Epithelial cell of prostate (primary cell): ENCODE data around the genes TRIM49D2, FAT3, HEPHL1, IZUMO1R, ANKRD49 and C11orf97.

DNA sequence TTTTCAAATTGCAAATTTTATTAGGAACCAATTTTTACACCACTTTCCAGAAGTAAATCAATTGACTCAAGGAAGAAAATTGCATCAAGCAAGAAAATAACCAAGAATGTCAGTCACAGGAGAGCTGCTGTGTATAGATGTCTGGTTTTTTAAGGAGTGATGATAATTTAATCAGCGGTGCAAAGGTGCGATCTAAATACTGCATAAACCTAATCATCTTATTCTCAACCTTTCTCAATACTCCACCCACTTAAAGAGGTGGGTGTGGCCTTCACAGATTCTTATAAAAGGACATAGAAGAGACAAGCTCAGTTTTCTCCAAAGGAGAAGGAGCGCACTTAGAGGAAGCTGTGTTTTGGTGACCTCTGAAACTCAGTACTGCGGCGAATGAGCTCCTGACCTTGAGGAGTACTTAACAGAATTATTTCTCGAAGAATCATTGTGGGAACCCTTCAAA, at the start of gene TRIM49D2:
Gene TRIM49D2, plus strand, starts transcription at position 358 of the 457 bp plus-strand sequence.
- RRBS, result no CpG with 5 or more reads among the region's 6 CpGs

DNA sequence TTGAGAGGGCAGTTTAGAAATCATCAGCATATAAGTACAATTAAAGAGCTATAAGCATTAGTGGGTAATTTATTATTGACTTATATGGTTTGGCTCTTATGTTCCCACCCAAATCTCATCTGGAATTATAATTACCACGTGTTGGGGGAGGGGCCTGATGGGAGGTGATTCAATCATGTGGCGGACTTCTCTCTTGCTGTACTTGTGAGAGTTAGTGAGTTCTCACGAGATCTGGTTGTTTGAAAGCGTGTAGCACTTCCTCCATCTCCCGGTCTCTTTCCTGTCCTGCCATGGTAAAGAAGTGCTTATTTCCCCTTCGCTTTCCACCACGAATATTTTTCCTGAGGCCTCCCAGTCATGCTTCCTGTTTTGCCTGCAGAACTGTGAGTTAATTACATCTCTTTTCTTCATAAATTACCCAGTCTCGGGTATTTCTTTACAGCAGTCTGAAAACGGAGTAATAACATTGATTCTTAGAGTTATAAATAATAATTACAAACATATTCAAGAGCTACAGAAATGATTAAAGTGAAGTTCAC, 28.2 kb upstream of the CHORDC1 start:
- RRBS, result no CpG with 5 or more reads among the region's 9 CpGs

DNA sequence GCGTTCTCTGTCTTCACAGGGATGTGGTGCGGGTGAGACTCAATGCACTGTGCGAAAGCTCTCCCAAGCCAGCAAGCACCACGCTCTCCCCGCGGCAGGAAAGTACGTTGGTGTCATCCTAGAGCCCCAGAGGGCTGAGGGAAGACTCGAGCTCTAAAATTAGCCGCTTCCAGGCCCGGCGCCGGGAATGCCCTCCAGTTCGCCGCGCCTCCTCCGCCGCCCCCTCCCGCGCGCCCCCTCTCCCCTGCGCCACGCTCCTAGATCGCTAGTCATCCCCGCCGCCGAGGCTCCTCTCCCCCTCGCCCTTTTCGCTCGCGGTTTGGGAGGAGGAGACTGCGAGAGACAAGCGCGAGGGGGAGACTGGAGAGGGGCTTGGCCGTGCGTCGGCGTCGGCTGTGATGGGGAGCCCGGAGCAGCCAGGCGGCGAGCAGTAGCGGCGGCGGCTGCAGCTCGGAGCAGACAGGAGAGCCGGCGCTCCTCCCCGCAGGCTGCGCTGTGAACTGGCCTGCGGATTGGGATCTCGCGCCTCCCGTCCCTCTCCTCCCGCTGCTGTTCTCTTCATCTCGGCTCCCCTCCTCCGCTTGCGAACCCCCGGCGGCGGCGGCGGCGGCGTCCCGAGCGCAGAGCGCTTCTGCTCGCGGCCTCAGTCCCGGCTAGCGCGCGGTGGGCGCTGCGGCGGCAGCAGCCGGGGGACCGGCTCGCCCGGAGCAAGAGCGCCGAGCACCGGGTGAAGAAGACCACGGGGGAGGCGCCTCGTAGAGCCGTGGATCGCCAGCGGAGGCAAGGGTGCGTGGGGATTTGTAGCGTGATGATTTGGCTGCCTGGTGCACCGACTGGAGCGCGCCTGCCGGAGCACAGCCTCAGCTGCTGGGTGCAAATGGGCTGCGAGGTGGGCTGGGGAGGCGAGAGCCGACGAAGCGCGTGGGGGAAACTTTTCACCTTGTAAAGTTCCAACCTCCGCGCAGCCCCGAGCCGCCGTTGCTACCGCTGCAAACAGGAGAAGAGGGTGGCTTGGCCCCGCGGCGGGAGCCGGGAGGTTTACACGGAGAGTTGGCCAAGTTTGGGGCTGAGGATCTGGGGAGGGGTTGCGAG, at the start of gene FAT3:
Gene FAT3, plus strand, starts transcription at position 430 of the 1,092 bp plus-strand sequence.
- RRBS, result 1% methylated on average over 34 of the region's 113 CpGs

- RRBS, result no CpG with 5 or more reads among the region's 3 CpGs
These were observed 44.0 kb downstream of the SMCO4 start for GRCh38 chr11:93499177-93499506.

GRCh38 chr11:93529485-93530240, 13.5 kb downstream of the SMCO4 start:
- RRBS, result no CpG with 5 or more reads among the region's 9 CpGs

DNA sequence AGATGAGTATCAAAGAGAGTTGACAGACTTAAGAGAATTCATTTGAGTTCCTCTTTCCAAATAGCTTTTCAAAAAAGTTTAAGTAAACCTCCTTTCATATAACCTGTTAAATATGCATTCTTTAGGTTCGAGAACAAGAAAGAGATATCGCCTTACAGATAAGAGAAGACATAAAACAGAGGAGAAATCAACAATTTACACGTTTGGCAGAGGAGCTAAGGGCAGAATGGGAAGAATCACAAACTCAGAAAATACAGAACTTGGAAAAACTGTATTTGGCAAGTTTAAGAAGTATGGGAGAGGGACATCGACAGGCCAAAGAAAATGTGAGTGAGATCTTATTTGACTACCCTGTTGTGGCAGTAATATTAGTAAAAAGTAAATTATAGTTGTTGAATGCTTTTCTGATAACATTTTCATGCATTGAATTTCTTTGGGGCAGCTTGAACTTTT, 6.0 kb downstream of the CEP295 start:
- RRBS, result no CpG with 5 or more reads among the region's 4 CpGs

- RRBS, result no CpG with 5 or more reads among the region's 2 CpGs
These were observed 4.7 kb downstream of the C11orf54 start for GRCh38 chr11:93746068-93746666.

- RRBS, result no CpG with 5 or more reads among the region's 4 CpGs
These were observed at the start of gene HEPHL1 for GRCh38 chr11:94021223-94021666. TSS of gene HEPHL1 (plus strand) at chr11:94021354.

DNA sequence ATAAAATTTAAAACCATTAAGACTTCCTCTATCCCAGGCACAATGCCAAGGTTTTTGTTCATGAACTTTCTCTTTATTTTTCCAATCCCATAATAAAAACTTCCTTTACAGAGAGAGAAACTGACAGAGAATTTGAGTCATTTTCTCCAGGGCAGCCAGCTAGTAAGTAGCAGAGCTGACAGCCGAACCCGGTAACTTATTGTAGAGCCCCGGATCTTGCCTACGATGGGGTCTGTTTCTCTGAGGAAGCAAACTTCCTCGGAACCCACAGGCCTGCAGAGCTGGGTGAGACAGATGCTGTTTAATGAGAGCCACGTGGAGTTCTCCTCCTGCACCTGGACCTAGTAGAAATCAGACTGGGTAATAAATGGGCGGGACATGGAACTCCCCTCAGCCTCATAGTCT, at the start of gene IZUMO1R:
Gene IZUMO1R, plus strand, starts transcription at position 152 of the 405 bp plus-strand sequence.
- RRBS, result no CpG with 5 or more reads among the region's 7 CpGs

- RRBS, result 0% methylated on average over 1 of the region's 71 CpGs
These were observed at the start of gene ANKRD49 for GRCh38 chr11:94493339-94494554. TSS of gene ANKRD49 (plus strand) at chr11:94493984.

DNA sequence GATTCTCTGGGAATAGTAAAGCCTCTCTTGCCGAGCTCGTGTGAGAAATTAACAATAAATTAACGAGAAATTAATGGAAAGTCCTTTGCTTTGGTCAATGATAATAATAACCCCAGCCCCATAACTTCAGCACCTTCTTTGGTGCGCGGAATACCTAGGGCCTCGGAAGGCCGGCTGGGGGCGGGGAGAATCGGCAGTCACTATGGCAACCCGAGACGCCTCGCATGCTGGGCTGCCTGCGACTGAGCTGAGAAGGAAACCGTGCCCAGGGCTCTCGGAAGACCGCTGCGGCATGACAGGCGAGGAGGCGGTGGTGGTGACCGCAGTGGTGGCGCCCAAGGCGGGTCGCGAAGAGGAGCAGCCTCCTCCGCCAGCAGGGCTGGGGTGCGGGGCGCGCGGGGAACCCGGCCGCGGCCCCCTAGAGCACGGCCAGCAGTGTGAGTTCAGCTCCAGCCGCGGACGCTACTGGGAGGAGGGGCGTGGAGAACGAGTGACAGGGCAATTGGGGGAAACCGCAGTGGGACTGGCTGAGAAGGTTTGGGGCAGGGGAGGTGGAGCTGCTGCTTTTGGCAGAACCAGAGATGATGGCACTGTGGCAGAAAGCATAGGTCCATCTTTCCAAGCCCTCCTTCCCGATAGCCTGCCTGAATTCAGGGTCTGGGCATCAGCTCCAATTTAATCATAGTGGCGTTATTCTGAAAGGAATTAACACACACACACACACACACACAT, at the start of gene C11orf97:
Gene C11orf97, plus strand, starts transcription at position 225 of the 732 bp plus-strand sequence.
- RRBS, result no CpG with 5 or more reads among the region's 41 CpGs

- RRBS, result no CpG with 5 or more reads among the region's 6 CpGs
These were observed 16.9 kb downstream of the PIWIL4 start for GRCh38 chr11:94583928-94584663.

DNA sequence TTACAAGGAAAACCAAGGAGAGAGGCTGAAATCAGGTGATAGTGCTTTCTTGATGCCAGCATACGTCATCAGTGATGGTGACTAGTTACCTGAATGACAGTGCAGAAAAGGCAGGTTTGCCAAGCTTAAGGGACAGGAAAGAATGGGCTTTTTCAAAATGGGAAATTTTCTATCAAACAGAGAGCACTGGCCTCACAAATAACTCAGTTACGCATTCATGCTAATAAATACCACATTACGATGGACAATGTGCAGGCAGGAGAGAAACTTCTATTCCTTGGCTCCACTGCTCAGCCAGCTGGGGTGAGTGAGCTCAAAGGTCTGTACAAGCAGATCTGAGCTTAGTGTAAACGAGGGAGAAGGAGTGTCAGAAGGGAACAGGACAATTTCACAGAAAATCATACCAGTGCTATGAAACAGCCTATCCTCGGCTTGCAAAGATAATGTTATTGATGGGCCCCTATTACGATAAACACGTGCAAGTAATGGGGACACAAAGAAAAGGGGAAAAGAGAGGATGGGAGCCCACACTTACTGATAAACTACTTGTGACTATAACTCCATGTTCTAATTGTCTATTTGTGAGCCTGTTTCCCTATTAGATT, 46.1 kb downstream of the AMOTL1 start:
- RRBS, result no CpG with 5 or more reads among the region's 7 CpGs

GRCh38 chr11:95067306-95068321, 895 bp downstream of the SRSF8 start:
- RRBS, result under 1% methylated on average over 4 of the region's 88 CpGs

GRCh38 chr11:95091158-95091660, 1.6 kb downstream of the ENDOD1 start:
- RRBS, result no CpG with 5 or more reads among the region's 6 CpGs

DNA sequence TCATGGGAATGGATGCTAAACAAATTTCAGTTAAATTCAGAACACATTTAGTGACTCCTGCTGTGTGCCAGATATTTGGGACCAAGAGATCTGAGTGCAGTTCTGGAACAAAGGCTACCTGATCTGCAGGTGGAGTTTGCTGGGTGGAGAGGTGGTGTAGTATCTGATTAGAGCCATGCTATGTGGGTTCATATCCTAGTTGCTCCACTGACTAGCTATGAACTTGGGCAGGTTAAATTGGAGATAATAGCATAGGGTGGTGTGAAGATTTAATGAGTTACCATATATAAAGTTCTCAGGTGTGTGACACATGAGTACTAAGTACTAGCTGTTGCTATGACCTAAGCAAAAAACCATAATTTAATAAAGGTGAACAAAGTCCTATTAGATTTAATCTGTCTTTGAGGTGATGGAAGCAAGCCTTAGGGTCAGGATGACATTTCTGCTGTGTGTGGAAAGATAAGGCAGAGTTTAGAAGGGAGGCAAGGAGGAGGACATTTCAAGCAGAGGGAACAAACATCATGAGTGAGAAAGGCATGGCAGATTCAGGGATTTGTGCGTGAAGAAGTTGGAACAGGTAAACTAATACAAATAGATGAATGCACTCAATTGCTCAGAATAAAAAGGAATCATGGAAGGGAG, 2.1 kb downstream of the ENDOD1 start:
- RRBS, result no CpG with 5 or more reads among the region's 1 CpG

DNA sequence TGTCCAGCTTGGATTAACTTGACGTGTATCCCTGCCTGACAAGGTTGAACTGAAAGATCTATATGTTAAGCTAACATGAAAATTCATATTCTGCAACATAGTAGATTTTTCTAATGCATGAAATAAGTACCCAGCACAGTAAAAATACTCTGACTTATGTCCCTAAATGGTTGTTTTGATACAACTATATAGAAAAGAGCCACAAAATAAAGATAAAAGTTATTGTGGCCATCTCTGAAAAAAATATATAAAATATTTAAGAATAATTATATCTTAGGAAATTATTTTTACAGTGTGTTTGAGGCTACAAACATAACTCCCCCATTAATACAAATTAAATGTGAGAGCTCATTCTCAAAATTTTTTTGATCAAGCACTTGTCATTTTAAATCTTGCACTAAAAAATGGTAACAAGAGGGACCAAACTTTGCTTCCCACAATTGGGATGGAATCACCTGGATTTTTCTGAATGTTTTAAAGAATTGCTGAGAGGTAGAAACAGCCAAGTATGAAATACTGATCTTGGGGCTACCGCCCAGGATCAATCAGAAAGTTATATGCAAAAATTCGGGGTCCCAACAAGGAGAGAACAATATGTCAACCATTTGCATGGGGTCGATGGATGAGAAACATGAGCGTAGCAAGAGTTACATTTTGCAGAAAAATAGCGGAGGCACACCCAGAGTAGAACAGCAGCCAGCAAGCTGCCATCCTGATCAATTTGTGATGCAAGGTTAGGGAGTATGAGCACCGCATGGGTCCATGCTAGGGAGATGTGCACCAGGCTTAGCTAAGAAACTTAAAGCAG, 41.0 kb downstream of the ENDOD1 start:
- RRBS, result no CpG with 5 or more reads among the region's 7 CpGs

DNA sequence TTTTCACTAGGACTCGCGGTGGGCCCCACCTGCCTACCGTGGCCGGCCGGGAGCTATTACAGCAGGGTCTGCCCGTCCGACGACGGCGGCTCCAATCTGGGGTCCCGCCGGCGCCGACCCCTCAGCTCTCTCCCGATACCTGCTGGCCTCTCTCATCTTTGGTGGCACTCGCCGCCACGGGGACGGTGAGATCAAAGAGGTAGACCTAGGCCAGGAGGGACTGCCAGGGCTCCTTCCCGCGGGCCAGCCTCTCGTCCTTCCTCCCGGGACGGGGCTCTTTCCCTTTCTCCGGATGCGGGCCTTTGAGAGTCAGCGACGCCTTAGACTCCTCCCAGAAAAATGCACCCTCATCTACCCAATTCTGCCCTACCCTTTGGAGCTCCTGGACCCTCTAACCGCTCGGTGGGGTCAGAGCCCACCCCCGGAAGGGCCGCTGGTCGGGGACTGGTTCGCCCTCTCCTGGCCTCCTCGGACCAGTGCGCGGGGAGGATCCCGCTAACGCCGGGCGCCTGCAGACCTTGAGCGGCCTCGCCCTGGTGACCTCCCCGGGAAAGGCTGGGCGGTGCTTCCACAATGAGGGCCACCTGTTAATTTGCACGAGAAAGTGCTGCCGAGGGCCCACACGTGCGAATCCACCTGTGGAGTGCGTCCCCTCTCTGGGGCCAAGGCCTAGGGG, 61.2 kb downstream of the ENDOD1 start:
- RRBS, result 14% methylated on average over 22 of the region's 50 CpGs

GRCh38 chr11:95152916-95153785, 63.5 kb downstream of the ENDOD1 start:
- RRBS, result no CpG with 5 or more reads among the region's 9 CpGs

DNA sequence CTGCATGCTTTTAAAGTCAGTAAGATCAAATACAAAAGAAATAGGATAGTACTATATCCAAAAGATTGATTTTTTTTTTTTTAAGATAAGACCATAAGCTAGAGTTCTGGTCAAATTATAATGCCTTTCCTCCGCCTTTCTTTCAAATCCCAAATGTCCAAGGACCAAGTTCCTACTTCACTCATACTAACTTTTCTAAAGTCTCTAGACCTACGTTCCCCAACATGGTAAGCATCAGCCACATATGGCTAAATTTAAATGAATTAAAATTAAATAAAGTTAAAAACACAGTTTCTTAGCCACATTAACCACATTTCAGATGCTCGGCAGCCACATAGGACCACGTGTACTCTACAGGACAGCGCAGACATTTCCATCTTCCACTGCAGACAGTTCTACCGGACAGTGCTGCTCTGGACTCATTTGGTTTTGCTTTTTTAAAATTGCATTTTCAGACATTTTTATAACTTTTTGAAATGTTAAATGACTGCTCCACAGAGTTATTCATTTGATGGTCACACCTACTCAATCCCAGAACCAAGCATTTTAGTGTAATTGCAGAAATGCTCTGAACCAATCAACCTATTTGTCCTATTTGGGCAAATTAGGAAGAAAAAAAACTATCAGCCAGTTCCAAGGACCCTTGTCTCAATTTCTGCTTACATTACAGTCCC, 34.5 kb downstream of the SESN3 start:
- RRBS, result no CpG with 5 or more reads among the region's 6 CpGs